Spleen (tissue), 7 donors: ENCODE measurements around a stretch of chr15.

GRCh38 chr15:98874622-98875322 is 132.8 kb downstream of the PGPEP1L start:
- PRO-cap, 4 experiments, result no peak in any of the 4 experiments
- RAMPAGE, long total RNA, 4 experiments, result no peak in any of the 4 experiments

- PRO-cap, 4 experiments, result no peak in any of the 4 experiments
- RAMPAGE, long total RNA, 4 experiments, result no peak in any of the 4 experiments
These were observed 117.5 kb downstream of the PGPEP1L start for GRCh38 chr15:98889906-98890624.

DNA sequence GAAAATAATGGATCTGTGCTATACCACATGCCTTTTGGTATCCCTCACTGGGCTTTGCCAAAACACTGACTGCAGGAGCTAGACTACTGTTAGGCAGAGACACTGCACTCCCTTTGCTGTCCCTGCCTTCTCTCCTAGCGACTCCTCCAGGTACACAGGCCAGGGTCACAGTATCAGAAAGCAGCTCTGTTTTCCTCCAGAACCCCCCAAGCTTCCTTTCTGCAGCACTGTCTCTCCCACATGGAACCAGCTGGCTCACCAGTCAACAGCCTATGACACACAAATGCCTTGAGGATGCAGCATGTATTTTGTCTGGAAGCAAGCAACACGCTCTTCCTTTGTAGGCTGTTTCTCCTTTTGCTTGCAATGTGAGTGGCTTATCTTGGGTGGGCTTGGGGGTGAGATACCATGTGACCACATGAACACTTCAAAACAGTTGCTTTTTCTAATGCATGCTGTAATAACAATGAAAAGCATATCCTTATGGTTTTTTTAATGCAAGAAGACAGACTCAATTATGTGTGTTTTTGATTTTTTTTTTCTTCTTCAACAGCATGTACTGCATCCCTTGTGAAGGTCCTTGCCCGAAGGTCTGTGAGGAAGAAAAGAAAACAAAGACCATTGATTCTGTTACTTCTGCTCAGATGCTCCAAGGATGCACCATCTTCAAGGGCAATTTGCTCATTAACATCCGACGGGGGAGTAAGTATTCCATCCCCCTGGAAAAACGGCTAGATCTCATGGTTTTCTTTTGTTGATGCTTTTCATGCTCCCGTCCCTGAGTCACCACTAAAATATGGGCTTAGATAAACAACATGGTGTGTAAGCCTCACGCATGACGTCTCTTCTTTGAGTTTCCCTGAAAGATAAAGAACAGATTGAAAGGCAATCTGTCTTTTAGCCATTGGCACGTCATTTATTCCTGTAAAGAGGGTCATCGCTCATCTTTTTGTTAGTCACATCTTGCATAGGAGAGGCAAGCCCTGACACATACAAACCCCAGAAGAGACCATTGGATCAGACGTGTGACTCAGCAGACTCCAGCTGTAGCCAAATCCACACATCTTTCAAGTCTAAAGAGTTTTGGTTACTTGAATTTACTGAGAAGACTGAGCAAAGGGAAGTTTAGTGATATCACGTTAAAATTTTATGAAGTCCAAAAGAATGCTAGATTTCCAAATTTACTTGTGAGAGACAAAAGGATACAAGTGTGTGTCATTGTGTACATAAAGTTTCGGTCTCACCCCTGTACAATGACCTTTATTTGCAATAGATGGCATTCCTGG is 110.9 kb downstream of the PGPEP1L start:
- PRO-cap, 4 experiments, result no peak in any of the 4 experiments
- RAMPAGE, long total RNA, 4 experiments, result no peak in any of the 4 experiments

DNA sequence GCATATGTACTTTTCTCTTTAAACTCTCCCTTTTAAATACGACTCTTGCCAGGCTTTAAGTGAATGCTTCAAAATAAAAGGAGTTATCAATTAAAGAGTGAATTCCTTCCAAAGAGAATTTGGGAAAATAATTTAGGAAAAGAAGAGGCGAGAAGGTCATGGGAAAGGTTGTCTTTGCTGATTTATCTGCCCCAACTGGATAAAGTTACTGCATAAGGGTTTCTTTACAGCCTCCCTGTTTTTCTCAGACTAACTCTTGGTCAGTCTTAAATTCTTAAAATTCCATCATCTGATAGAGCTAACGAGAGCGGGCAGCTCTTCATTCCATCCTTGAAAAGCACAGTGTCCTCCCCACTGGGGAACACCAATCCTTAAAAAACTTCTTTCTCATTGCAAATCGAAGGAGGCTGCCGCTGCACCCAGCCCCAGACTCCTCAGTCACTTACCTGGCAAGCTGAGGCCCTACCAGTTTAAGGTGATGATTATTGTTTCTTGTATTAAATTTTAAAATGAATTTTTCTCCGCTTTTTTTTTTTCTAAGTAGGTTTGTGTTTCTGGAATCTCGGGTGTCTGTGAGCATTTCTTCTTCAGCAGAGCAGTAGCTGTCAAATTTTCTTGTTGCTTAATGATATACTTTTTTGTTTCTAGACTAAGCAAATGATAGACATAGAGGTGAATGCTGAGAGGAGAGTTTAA is 107.2 kb downstream of the PGPEP1L start:
- PRO-cap, 4 experiments, result no peak in any of the 4 experiments
- RAMPAGE, long total RNA, 4 experiments, result no peak in any of the 4 experiments

GRCh38 chr15:98901392-98902111 is 106.0 kb downstream of the PGPEP1L start:
- PRO-cap, 4 experiments, result peak in 1 of 4 experiments; most common minus-strand start chr15:98901585 (in 1)
- RAMPAGE, long total RNA, 4 experiments, result no peak in any of the 4 experiments

DNA sequence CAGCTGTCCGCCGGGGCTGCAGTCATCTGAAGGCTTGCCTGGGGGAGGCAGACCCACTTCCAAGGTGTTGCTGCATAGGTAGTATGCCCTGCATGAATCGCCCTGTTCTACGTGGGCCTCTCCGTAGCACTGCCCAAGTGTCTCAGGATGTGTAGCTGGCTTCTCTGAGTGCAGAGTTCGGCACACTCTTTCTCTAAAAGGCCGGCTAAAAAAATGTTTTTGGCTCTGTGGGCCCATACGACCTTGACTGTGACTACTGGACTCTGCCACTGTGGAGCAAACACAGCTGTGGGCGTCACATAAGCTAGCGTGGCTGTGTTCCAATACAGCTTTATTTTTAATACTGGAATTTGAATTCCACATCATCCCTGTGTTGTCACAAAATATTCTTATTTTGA is 56.0 kb downstream of the PGPEP1L start:
- PRO-cap, 4 experiments, result no peak in any of the 4 experiments
- RAMPAGE, long total RNA, 4 experiments, result no peak in any of the 4 experiments

DNA sequence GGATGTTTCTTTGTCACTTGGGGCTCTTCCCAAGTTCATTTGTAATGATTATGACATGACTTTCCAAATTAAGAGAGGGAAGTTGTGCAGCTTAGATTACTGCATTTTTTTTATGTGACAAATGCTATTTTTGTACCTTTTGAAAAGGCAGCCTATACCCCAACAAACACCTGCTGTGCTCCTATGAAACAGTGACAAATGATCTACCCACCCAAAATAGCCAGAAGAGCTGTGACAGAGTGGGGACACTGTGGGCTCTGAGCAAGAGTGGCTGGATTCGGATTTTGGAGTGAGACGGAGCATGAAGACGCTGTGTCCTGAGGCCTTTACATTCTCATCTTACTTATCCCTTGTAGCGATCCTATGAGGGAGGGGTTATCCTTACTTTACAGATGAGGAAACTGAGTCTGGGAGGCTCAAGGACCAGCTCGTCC is 6.9 kb upstream of the SYNM start:
- PRO-cap, 4 experiments, result no peak in any of the 4 experiments
- RAMPAGE, long total RNA, 4 experiments, result no peak in any of the 4 experiments

DNA sequence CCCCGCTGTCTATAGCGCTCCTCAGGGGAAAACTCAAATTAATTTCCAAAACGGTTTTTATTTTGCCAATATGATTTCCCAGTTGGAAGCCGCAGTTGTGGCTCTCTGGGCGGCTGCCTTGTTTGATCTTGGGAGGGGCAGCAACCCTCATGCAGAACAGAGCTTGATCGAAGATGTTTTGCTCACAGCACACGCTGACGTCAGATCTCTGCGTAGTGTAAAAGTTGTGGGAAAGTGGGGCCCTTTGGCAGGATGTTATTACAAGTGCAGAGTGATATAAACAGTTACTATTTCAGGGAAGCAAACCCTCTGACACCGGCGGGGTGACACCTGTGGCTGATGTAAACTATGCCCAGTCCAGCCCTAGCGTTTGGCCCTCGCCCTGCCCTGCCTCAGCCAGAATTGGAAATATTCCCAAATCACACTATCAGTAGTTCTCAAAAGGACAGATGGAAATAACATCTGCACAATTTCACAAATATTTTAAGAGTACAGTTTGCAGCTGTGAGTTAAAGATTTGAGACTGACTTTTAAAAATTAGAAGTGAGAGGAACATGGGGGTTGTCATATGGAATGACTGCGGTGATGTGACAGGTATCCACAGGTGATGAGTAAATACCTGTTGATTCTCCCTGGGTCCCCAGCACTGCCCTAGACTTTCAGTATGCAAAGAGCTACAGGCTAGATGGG is 1.7 kb downstream of the SYNM start:
- PRO-cap, 4 experiments, result peak in 1 of 4 experiments; most common minus-strand start position 130 of the sequence (in 1)
- RAMPAGE, long total RNA, 4 experiments, result no peak in any of the 4 experiments

- PRO-cap, 4 experiments, result no peak in any of the 4 experiments
- RAMPAGE, long total RNA, 4 experiments, result no peak in any of the 4 experiments
These were observed 15.4 kb downstream of the SYNM start for GRCh38 chr15:99120265-99120754.

DNA sequence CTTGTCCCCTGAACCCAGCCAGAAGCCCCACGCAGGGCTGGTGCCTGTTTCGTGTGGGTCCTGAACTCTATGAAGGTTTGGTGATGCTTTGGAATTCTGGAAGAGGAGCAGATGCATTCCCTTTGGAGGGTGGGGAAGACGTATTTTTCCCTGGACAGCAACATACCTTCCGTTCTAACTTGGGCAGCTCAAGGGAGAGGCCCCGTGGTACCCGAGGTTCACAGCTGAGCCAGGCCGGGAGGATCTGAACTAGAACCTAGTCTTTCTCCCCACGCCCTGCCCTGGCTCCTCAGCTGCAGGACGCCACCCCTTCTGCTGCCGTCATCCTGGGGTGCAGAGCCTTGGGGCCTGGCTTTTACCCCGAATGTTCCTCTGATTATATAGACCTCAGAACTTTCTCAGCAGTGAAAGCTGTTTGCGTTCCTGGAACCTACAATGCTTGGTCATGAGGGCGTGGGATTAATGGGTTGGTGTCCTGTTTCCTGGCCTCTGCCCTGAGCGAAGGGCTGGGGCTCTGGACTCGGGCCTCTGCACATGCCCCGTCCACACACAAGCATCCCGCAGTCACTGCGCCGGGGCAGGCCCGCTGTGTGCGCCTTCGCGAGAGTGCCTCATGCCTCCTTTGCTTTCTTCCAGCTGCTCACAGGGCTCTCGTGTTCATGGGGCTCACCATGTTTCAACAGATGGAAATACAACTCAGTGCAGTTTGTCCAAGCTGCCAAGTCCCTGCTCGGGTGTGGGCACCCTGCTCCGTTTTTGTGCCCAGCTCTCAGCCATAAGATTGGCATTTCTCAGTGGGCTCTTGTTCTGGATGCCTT is 20.2 kb downstream of the SYNM start:
- PRO-cap, 4 experiments, result no peak in any of the 4 experiments
- RAMPAGE, long total RNA, 4 experiments, result no peak in any of the 4 experiments

GRCh38 chr15:99137247-99137929 is 32.5 kb downstream of the SYNM start:
- PRO-cap, 4 experiments, result no peak in any of the 4 experiments
- RAMPAGE, long total RNA, 4 experiments, result no peak in any of the 4 experiments

DNA sequence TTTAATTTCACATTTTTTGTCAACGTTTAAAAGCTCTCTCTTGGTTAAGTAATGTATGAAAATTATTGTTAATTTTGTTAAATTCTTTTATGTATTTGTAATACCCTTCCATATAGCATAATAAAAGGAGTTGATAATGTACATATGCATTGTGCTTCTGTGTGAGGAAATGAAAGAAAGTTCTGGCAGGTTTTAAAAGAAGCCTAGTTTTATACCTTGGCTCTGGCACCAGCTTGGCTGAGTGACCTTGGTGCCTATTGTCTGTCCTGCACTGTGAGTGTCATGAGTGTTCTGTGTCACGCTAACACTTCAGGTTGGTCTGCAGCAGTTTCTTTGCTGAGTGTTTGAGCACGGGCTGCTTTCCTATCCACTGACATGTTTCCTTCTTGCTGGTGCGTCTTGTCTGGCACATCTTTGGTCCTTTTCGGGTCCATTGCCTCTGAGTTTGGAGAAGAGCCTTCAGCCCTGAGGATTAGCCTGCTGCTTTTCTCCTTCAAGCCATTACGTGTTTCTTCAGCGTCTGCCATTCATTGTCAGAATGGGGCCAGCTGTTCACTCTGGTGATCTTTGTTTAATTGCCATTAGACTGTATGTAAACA is 55.3 kb downstream of the LRRC28 start:
- PRO-cap, 4 experiments, result no peak in any of the 4 experiments
- RAMPAGE, long total RNA, 4 experiments, result no peak in any of the 4 experiments

GRCh38 chr15:99434722-99435904 is 130.7 kb upstream of the MEF2A start:
- PRO-cap, 4 experiments, result no peak in any of the 4 experiments
- RAMPAGE, long total RNA, 4 experiments, result no peak in any of the 4 experiments

GRCh38 chr15:99438236-99438492 is 127.6 kb upstream of the MEF2A start:
- PRO-cap, 4 experiments, result peak in 2 of 4 experiments; most common minus-strand start chr15:99438396 (in 2)
- RAMPAGE, long total RNA, 4 experiments, result no peak in any of the 4 experiments

GRCh38 chr15:99566259-99567293 is 792 bp downstream of the MEF2A start:
- PRO-cap, 4 experiments, result peak in 4 of 4 experiments; most common plus-strand start chr15:99566483 (in 4); most common minus-strand start chr15:99566722 (in 3)
- RAMPAGE, long total RNA, 4 experiments, result start-site peak on the plus strand in 1 of 4 experiments, at chr15:99566463-99566694 at its widest, 152 reads per replicate

DNA sequence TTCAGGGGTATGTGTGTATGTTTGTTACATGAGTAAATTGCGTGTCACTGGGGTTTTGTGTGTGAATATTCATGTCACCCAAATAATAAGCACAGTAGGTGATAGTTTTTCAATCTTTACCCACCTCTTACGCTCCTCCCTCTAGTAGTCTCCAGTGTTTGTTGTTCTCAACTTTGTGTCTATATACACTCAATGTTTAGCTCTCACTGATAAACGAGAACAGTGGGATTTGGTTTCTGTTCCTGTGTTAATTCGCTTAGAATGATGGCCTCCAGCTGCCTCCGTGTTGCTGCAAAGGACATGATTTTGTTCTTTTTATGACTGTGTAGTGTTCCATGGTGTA is 54.4 kb downstream of the MEF2A start:
- PRO-cap, 4 experiments, result no peak in any of the 4 experiments
- RAMPAGE, long total RNA, 4 experiments, result no peak in any of the 4 experiments

GRCh38 chr15:99630599-99631105 is 64.9 kb downstream of the MEF2A start:
- PRO-cap, 4 experiments, result no peak in any of the 4 experiments
- RAMPAGE, long total RNA, 4 experiments, result no peak in any of the 4 experiments

GRCh38 chr15:99658770-99659113 is 74.5 kb downstream of the LYSMD4 start:
- PRO-cap, 4 experiments, result no peak in any of the 4 experiments
- RAMPAGE, long total RNA, 4 experiments, result no peak in any of the 4 experiments

- PRO-cap, 4 experiments, result peak in 2 of 4 experiments; most common plus-strand start chr15:100373121 (in 2)
- RAMPAGE, long total RNA, 4 experiments, result no peak in any of the 4 experiments
These were observed 30.9 kb upstream of the ADAMTS17 start for GRCh38 chr15:100372655-100373162.

DNA sequence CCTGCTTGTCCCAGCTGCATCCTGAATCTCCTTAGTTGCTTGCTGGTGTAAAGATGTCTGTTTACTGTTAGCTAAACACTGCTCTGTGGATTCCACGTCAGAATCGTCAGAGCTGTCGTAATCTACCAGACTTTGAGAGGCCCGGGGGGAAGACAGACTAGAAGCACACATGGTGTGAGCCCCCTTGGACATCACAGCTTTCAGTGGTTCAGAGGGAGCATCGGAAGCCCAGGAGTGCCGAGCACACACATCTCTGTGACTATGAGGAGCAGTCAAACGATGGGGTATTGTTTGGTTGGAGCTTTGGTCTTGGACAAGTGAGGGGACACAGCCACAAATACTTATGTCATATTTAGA is 32.5 kb downstream of the LINS1 start:
- PRO-cap, 4 experiments, result peak in 4 of 4 experiments; most common plus-strand start position 135 of the sequence (in 3); most common minus-strand start position 105 of the sequence (in 2)
- RAMPAGE, long total RNA, 4 experiments, result no peak in any of the 4 experiments